LUHMES (cell line): ENCODE results near the genes SBK1 and CLN3.

GRCh38 chr16:28131866-28132667, 68.6 kb upstream of the GSG1L start:
- PRO-cap, result no peak

- PRO-cap, result bidirectional peak, plus-strand start at chr16:28211217, minus-strand start at chr16:28211285
Observed at GRCh38 chr16:28210620-28211689, 810 bp downstream of the XPO6 start.

DNA sequence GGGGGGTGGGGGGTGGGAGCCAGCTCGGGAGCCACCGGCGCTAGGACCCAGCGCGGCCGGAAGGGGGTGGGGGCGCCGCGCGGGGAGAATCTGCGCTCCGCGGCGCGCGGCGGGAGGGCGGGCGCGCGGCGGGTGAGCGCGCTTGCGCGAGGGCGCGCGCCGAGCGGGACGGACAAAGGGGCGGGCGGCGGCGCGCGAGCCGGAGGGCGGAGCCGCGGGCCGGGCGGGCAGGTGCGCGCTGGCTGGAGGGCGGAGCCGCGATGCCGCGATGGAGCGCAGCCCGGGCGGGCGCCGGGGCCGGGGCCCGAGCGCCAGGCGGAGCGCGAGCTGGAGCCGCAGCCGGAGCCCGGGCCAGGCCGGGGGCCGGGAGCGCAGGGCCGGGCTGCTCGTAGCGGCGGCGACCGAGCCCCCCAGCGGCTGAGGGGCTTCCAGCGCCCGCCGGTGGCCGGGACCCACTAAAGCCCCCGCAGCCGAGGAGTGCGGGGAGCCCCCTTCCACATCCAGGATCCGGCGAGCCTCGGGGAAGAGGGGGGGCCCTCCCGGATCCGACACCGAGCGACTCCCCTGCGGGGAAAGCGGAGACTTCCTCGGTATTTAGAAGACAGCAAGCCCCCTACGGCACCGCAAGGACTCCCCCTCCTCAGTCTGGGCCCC, at the start of gene SBK1:
SBK1 (plus strand) TSS at position 260 of the 654 bp plus-strand sequence.
- PRO-cap, result bidirectional peak, plus-strand start at position 273 of the sequence, minus-strand start outside the sequence

GRCh38 chr16:28292920-28293123, 497 bp downstream of the SBK1 start:
- PRO-cap, result no peak

- PRO-cap, result no peak
Observed at GRCh38 chr16:28309703-28310470, 17.6 kb downstream of the SBK1 start.

GRCh38 chr16:28491614-28492604, at the start of gene CLN3:
Gene CLN3 (minus strand): TSS chr16:28492074.
- PRO-cap, result bidirectional peak, plus-strand start at chr16:28492121, minus-strand start at chr16:28492044; bidirectional peak, plus-strand start at chr16:28492401, minus-strand start at chr16:28492303

DNA sequence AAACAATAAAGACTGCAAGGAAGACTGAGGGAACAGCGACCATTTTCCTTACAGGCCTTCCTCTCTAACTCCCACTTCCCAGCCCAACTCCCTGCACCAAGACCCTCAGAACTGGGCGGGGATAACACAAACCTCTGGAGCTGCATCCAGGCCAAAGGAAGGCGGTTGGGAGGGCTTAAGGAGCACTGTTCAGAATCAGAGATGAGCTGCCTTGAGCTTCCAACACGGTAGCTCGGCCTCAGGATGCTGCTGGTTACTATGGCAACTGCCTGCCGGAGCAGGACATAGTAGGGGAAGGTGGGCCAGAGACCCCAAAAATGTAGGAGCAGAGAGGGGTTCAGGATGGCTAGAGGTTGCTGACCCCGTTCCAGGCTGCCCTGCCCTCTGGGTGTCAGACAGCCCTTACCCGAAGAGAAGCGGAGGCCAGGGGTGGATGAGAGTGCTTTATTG, 4.5 kb downstream of the APOBR start:
- PRO-cap, result no peak

DNA sequence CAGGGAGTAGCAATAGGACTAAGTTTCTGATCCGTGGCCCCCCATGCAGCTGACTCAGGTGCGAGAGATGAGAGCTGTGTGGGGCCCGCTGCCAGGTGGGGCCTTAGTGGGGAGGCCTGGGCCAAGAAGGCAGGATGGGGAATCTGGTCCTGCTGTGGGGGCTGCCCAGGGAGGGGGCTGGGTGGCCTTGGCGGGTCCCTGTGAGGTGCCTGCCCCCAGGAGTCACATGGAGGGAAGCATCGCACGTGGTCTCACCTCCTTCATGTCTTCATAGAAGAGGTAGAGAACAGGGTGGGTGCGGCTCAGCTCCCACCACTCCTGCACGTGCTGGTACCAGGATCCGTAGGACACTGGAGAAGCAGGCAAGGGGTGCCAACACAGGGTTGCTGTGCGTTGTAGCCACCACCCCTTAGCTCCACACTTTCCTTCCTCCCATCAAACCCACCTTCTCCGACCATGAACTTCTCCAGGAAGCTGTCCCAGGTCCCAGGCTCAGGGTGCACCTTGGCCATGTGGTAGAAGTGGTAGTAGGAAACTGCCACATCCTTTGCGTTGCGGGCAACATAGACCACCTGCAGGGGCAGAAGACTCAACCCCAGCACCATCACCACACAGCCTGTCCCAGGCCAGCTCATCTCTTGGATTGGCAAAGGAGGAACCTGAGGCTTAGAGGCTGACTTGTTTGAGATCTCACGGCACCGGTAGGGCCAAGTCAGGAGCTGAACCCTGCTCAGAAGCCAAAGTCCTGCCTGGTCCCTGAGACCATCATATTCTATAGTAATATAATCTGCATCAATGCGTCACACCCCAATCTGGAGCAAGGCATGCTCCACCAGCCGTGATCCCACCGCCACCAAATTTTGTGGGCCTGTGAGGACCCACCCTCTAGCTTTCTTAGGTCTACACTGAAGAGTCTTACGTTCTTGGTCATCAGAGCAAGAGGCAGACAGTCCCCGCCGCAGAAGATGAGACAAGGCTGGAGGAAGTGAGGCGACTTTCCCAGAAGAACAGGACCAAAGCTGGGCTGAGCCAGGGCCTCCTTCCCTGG, 3.0 kb downstream of the SULT1A1 start:
- PRO-cap, result unidirectional peak, minus-strand start at position 966 of the sequence

GRCh38 chr16:28688495-28688889, 22.8 kb upstream of the EIF3C start:
- PRO-cap, result no peak

DNA sequence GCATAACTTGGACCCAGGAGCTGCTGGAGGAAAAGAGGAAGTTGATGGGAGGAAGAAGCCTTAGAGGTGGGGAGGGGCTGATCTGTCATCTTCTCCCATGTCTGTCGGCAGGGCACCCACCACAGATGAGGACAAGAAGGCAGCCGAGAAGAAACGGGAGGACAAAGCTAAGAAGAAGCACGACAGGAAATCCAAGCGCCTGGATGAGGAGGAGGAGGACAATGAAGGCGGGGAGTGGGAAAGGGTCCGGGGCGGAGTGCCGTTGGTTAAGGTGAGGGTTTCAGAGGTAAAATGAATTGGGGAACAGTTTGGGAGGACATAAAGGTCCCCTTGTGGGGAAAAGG, 11.8 kb downstream of the EIF3C start:
- PRO-cap, result no peak

DNA sequence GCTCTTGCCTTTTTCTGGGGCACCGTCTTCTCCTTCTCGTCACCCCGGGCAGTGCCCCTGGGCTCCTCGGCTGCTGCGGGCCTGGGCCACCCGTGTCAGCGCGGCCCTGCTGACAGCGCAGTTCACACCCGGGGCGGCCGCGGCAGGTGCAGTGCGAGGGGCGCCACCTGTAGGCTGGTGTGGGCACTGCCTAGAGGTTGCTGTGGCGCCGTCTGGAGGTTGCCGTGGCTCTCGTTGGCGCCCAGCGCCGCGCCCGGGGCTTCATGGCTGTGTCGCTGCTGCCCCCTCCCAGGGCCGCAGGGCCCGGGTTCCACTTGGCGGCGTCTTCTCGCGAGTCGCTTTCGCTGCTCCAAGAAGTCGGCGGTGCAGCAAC, 38.9 kb downstream of the EIF3C start:
- PRO-cap, result no peak

- PRO-cap, result no peak
Observed at GRCh38 chr16:28873345-28873891, 4.9 kb upstream of the ATP2A1 start.

GRCh38 chr16:28986226-28986621, 1.4 kb downstream of the LAT start:
- PRO-cap, result no peak

- PRO-cap, result no peak
Observed at GRCh38 chr16:29106164-29106766, 121.4 kb downstream of the LAT start.

GRCh38 chr16:29107166-29107853, 122.5 kb downstream of the LAT start:
- PRO-cap, result no peak

DNA sequence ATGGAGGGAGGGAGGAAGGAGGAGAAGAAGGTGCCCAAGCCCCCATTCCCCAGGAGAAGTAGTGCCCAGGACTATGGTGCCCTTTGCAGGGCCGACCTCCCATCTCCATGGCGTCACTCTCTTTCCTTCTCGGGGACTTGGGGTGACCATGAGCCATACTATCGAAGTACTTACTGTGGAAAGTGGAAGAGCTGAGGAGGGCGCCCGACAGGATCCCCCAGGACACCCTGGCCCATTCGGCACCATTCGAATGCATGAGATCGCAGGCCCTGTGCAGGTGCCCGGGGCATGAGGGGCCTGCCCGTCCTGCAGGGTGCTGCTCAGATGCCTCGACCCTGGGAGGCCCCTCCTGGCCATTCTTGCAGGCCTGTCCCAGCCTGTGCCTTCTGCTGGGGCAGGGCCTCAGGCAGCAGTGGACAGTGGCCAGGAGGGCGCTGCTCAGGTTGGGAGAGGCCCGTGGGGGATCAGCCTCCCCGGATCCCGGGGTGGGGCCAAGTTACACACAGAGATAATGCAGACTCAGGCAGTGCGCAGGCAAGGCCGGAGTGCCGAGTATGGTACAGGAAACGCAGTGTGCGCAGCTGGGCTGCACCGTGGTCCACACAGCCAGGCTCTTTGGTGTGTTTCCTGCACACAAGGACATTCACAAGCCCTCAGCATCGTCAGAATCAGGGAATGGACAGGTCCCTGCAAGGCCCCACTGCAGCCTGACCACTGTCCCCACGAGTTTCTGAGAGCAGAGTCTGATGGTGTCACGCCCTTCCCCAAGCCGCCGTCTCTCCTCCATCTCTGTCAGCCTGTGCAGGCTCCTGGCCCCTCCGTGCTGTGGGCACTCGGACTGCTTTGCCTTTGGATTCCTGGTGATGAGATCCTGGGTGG, 147.6 kb downstream of the LAT start:
- PRO-cap, result no peak

DNA sequence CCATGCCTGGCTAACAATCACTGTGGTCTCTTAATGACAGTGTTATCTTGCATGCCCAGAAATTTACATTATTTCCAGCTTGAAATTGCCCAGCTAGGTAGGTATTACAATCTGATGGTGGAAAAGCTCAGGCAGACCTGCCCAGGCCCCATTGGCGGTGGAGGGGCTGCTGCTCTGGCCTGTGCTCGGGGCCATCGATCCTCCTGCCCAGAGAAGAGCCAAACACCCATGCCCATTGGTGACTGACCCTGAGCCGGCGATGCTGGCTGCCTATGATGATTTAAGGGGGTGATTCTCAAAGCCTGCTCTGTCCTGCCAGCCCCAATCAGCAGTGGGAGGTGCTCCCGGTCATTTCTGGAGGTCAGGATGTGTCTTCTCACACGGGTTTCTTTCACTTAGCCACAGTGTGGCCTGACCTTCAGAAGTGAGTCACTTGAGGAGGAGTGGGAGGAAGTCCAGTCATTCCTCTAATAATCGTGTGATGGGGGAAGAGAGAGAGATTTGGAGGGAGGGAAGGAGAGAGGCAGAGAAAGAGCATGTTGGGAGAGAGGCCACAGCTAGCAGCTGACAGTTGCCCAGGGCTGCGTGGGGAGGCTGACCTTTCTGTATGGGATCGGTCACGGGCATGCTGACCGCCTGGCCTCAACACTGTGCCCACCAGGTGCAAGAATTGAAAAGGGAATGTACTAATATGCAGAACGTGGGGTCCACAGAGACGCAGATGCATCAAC, 140.0 kb downstream of the NPIPB11 start:
- PRO-cap, result no peak

DNA sequence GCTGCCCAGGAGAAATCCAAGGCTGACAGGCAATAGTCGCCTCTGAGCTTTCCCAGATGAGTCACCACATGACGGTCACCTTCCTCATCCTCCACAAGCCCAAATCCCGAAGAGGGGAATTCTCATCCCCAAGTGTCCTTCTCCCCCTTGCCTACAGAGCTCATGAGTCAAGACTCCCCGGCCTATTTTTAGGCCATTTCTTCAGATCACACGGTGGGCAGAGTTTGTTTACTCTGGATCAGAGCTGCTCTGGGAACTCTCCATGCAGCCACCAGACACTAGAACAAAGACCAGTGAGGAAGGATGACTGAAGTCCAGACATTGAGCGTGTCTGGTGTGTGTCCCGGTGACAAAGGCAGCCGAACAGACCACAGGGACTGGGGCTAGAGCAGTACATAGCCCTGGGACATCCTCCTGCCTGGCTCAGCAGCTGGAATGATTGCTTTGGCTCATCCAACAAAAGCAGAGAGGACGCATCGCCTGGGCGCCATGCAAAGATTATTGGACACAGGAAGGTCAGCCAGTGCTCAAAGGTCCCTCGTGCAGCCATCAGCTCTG, 134.4 kb downstream of the NPIPB11 start:
- PRO-cap, result no peak

GRCh38 chr16:29469476-29470078, 9.9 kb downstream of the SULT1A4 start:
- PRO-cap, result no peak

GRCh38 chr16:29702314-29702825, 23.4 kb downstream of the QPRT start:
- PRO-cap, result no peak